Paraaortic lymph node (tissue), 1 donor: ENCODE results near the genes TRIM51, OR8H2, OR5M11 and MED19.

GRCh38 chr11:55883100-55883526 is at the start of gene TRIM51:
TSS of gene TRIM51 (plus strand) at chr11:55883297.
- PRO-cap = no peak

DNA sequence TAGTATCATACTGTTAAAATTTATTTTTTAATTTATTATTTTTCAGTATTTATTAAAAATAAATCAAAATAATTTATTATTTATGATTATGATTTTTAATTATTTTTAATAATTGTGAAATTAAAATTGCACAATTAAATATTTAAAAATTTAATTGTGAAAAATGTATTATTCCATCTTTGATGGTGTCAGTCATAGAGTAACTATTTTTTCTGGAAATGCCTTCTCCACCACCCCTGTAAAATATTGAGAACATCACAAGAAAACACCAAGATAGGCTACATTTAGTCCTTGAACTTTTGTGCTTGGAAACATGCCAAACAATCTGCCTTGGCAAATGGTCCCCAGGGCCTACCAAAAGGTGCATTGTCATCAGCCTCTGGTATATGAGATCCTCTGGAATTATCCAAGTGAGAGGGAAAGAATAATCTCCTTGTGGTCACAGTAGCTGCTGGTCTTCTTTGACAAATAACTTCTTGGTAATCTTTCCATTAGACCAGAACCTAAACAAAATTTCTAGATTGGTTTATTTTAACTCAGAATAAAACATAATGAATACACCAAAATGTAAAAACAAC is at the start of gene OR8H2:
TSS of gene OR8H2 (plus strand) at position 419 of the 578 bp plus-strand sequence.
- PRO-cap = no peak

DNA sequence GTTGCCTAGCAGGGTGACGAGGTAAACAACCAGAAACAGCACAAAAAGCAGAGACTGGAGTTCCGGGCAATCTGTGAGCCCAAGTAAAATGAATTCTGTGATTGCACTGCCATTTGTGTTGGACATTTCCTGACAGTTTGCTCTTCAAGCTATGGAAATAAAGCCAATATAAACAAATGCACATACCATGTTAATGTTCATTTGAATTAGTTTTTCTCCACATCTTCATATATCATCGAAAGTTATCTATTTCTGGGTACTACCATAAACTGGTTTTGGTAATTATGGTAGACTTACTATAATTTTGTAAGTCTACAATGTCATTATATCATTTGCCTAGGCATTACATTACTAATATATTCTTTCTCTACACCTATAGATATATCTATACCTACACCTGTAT is at the start of gene OR5M11:
TSS of gene OR5M11 (minus strand) at position 126 of the 403 bp plus-strand sequence.
- PRO-cap = no peak

DNA sequence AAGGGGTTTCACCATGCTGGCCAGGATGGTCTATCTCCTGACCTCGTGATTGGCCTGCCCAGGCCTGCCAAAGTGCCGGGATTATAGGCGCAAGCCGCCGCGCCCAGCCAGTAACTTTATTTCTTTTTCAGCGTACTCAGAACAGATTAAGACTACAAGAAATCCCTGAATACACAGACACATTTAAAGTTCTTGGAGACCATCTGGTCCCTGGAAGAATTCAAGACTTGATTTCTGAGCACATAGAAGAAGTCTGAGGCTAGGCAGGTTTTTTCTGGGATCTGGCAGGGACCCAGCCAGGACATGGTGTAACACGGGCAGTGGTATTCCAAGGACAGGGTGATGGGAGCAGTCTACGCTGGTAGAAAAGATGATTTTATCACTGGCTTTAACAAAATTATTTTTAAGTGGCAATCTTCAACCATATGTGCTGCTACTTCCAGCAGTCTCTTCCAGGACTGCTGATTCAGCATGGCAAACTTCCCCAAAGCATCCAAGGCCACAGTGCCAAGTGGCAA is 105.3 kb upstream of the OR5AK2 start:
- PRO-cap = no peak

DNA sequence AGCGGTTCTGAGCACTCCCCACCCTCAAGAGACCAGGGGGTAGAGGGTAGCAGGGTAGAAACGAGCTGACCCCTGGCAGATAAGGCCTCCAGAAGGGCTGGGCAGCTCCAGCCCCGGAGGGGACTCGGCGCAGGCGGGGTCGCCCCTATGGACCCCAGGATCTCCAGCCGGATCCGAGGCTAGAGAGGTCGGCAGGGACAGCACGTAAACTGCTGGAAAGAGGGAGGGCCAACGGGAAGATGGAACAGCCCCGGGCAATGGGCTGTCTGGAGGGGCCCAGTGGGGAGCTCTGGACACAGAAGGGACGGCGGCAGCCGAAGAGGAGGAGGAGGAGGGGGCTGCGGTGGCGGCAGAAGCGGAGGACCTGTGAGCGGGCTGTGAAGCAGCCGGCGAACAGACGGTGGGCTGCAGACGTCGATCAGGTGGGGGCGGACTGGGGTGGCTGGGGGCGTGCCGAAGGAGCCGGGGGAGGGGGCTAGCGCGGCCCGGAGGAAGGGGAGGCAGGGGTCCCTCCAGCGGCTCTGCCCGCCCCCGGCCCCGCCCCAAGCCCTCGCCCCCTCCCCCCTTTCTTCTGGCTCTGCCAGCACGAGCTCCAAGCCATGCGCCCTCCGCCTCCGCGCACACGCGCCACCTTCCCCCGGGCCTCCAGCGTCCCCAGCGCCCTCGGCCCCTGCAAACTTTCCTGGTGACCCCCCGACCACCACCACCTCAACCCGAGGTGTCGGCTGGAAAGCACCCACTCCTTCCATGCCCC is 548 bp downstream of the TNKS1BP1 start:
- PRO-cap = unidirectional peak, plus-strand start at position 313 of the sequence

DNA sequence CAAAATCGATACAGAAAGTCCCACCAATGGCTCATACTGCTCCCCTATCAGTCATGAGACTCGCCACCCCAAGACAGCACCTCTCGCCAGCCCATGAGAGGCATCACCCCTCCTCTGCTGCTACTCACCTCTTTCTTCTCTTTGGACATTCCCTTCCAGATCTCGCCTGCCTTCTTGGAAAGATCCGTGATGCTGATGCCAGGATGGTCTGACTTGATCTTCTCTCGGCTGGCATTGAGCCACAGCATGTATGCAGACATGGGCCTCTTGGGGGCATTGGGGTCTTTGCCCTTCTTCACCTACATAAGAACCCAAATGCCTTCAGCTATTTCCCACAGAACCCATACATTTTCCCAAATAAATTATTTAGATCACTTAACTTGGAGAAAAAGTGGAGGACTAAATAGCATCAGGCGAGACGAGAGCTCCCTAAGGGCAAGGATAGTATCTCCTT is 2.9 kb upstream of the TNKS1BP1 start:
- PRO-cap = no peak

DNA sequence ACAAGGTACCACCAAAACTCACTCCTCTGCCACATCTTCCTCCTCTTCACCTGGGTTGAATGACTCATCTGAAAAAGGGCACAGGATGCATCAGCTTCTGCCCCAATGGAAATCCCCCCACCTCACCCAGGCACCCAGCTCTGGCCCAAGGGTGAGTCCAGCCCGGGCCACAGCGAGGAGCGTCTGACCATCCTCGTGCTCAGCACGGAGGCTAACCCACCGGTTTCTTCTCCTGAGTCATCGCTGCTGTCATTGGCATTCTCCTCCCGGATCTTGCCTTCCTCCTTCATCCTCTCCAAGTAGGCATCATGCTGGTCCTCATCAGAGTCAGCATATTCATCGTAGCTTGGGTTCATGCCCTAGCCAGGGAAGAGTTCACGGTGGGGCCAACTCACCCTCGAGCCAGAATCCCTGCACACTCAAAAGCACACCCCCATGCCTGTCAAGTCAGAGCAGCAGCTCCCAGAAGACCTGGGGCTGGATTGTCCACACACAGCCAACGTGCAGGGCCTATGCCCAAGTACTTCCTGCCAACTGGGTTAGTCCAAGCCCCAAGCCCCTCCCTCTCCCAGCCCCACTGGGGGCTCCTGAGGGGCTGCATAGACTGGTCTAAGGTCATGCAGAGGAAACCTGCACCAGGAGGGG is 5.4 kb upstream of the TNKS1BP1 start:
- PRO-cap = no peak

- PRO-cap = no peak
Observed at GRCh38 chr11:57345431-57346080, 7.4 kb downstream of the P2RX3 start.

DNA sequence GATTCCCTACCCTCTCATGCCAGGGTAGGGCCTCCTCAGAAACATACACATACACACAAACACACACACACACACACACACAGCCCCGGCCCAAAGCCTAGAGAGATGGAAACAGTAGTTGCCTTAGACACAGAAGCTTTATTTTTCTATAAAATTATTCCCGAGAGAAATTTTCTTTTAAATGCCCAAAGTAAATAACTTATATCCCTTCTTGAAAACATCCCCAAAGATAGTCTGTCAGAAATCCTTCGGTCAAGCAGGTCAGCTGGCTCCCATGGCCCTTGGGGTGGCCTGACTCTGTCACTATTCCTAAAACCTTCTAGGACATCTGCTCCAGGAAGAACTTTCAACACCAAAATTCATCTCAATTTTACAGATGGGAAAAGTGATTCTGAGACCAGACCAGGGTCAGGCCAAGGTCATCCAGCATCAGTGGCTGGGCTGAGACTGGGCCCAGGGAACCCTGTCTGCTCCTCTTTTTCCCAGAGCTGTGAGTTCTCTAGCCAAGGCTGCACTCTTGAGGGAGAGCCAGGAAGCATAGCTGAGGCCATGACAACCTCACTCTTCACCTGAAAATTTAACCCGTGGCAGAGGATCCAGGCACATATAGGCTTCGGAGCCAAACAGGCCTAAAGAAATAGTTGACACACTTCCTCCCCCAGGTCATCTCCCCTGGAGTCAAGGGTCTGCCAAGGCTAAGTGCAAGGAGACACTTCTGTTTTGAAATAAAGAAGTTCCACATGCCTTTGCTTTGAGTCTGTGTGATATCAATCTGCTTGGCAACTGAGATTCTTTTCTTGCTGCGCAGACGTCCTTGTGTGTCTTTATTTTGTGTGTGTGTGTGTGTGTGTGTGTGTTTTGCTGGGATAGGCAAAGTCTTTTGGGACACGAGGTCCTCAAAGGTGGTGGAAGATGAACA is 16.6 kb upstream of the PRG2 start:
- PRO-cap = no peak

DNA sequence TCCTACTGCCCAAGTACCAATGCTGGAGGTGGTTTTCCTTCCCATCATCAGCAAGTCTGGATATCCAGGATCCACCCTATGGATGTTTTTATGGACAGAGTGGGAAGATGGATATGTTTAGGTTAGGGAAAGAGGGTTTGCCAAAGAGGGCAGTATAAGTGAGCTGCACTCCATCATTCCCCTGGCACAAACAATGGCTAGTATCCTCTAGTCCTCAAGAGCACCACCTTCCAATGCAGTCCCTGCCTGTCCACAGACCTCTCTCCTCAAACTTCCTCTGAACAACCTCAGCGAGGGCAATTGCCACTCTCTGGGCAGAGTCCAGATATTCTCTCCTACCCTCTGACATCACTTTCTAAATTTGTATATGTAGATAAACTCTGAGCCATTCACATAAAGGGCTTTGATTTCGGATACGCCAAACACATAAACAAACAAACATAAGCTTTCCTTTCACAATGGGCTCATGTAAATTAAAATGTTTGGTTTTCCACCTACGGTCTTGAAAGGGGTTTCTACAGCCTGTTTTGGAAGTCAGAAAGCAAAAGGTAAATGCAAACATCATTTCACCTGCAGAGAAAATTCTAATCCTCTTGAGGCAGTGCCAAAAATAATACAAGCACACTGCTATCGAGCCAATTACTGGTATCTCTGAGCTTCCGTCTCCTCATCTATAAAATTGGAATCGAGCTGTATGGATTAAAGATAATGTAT is 3.0 kb upstream of the SLC43A3 start:
- PRO-cap = no peak

DNA sequence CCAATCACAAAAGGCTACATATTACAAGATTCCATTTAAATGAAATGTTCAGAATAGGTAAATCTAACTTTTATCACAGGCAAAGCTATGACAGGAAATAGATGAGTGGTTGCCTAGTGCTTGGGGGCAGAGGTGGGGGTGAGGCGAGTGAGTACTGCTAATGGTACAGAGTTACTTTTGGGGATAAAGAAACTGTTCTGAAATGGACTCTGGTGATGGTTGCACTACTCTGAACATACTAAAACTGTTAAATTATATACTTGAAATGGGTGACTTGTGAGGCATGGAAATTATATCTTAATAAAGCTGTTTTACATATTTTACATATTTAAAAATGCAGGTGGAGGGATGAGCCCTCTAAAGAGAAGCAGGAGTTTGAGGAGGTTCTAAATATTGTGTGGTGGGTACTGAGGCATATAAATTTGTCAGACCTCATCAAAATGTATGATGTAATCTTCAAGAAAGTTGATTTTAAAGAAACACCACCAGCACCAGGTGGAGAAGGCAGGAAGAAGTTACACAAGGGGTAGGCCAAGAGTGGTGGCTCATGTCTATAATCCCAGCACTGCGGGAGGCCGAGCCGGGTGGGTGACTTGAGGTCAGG is 3.6 kb downstream of the SLC43A1 start:
- PRO-cap = no peak

- PRO-cap = bidirectional peak, plus-strand start at chr11:57566341, minus-strand start at chr11:57566232
Observed at GRCh38 chr11:57566071-57566644, 1.3 kb downstream of the UBE2L6 start.

DNA sequence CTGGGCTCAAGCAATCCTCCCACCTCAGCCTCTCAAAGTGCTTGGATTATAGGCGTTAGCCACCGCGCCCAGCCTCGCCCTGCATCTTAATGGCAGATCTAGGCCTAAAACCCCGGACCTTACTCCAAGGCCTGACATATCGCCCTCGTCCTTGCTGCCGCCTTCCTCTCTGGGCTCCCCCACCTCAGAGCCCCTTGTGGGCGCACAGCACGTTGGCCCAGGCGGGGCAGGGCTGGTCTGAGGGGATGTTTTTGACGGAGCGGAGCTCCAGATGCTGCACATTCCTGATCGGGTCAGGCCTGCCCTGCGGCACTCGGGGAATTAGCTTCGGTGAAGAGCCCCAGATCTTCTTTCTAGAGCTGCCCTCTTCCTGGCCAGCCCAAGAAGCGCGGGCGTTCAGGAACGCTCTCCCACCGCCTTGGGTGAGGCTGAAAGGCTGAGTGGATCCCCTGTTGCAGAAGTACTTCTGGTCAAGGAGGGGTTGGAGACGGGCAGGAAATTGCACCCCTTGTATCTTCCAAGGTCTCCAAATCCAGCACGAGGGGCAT is 12.1 kb downstream of the YPEL4 start:
- PRO-cap = no peak

GRCh38 chr11:57682149-57682717 is 14.3 kb downstream of the ZDHHC5 start:
- PRO-cap = no peak

GRCh38 chr11:57711495-57712431 is at the start of gene MED19:
TSS of gene MED19 (minus strand) at chr11:57712215.
- PRO-cap = unidirectional peak, plus-strand start at chr11:57712012; unidirectional peak, minus-strand start at chr11:57712212

- PRO-cap = no peak
Observed at GRCh38 chr11:57776579-57777305, 15.1 kb downstream of the CTNND1 start.

GRCh38 chr11:58004449-58005203 is 19.1 kb upstream of the OR9Q1 start:
- PRO-cap = no peak

DNA sequence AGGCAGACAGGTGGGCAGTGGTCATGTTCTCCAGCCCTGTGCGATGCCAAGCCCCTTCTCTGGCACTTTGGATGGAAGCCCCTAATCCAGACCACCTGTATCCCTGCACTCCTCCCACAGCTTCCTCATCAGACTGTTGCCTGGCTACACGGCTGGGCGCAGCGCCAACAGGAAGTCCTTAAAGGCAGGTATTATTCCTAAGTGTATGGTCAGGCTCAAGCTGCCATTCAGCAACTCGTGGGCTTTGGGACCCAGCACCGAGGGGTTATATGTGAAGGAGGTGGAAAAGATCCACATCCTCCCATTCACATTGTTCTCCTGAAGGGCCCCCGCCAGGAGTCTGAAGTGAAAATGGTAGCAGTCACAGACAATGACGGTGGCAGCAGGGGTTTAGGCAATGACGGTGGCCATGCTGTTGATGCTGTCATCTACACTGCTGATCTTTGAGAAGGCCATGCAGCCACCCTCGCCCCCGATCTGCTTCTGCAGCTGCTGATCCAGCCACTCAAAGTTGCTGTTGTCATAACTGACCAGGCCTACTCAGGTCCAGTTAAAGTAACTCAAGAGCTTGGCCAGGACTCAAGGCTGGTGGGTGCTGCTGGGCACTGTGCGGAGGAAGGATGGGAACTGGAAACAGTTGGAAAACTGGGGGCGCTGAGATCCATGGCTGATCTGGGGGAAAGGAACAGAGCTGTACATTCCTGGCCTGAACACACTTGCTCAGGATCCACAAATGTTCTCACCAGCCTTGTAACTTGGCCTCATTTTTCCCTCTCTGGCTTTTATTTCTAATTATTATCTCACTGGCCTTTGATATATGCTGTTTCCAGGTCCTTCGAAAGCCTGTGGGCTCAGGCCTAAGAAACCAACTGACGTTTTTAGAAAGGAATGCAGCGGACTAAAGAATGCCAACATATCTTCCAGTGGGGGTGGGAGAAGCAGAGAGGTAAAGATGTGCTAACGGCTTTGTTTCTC is 27.8 kb downstream of the OR6Q1 start:
- PRO-cap = no peak

- PRO-cap = bidirectional peak, plus-strand start at chr11:58579748, minus-strand start at chr11:58579724
Observed at GRCh38 chr11:58579326-58580582, 891 bp downstream of the ZFP91 start.

DNA sequence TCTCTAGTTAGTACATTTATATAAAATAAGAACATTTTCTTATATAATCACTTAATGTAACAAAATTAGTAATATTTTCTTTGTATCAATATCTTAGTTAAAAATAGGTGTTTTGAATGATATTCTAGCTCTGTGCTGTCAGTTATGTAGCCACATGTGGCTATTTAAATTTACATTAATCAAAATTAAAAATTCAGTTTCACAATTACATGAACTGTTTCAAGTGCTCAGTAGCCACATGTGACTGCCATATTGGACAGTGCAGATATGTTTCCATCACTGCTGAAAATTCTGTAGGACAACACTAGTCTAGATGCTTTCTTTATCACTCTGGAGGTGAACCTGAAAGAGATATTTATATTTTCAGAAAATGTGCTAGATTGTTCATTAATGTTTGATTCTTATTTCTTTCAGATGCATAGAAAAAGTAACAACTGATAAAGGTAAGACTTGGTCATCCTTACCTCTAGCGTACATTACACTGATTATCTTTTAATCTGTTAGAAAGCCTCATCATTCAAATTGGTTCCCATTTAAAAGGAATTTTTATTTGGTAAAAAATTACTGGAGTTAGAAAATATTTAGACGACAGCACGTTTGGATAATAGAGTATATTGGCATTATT is 5.7 kb downstream of the ZFP91 start:
- PRO-cap = no peak